Measurements from ENCODE around the genes TUBB1, PRELID3B and SYCP2.

DNA sequence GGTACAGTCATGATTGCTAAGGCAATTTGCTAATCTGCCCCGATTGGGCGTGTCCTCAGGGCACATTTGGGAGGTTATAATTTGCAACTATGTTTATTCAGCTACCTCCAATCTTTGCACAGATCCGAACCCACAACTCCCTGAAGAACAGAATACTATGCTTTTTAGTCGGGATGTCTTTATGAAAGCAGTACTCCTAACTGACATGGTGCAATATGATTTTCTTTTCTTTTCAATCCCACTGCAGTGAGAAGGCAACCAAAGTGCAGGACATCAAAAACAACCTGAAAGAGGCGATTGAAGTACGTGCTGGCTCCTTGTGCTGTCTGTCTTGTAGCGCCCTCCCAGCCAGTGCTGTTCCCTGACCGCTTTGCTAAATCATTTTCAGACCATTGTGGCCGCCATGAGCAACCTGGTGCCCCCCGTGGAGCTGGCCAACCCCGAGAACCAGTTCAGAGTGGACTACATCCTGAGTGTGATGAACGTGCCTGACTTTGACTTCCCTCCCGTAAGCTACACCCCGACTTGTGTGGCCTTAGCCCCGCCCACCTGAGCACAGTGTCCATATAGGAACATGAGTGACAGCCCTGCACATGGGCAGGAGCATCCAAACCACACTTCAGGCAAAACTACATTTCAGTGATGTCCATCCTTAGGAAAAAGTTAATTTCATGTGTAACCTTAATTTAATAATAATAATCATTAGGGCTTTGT, 12.2 kb downstream of the GNAS start:
- PRO-cap = no peak

DNA sequence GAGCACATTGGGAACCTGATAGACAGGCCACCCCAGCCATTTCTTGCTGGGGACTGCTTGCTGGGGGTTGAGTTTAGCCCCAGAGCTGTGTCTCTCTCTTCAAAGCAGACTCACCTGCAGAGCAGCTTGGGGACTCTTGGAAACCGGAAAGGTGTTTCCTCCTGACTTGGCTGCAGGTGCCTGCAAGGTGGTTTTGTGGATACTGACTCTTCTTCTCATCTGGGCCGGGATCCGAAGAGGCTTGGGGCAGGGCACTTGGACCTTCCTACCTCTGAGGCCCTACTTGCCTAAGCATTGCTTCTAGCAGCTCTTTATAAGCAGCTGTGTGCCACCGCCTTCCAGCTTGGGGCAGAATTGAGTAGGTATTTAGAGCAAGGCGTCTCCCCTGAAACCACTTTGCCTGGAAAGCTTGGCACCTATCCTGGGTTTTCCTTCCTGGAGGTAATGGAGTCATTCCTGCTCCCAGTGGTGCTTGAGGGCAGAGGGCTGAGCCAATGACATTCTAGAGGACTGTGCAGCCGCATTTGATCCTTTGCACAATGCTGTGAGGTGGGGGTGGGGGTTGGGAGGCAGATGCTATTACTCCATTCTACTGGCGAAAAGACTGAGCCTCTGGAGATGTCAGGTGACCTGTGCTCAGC, 3.4 kb upstream of the CTSZ start:
- PRO-cap = no peak

GRCh38 chr20:59018899-59019573, at the start of gene TUBB1:
TSS of gene TUBB1 (plus strand) at chr20:59019429.
- PRO-cap = no peak

GRCh38 chr20:59022705-59023014, 3.4 kb downstream of the TUBB1 start:
- PRO-cap = no peak

DNA sequence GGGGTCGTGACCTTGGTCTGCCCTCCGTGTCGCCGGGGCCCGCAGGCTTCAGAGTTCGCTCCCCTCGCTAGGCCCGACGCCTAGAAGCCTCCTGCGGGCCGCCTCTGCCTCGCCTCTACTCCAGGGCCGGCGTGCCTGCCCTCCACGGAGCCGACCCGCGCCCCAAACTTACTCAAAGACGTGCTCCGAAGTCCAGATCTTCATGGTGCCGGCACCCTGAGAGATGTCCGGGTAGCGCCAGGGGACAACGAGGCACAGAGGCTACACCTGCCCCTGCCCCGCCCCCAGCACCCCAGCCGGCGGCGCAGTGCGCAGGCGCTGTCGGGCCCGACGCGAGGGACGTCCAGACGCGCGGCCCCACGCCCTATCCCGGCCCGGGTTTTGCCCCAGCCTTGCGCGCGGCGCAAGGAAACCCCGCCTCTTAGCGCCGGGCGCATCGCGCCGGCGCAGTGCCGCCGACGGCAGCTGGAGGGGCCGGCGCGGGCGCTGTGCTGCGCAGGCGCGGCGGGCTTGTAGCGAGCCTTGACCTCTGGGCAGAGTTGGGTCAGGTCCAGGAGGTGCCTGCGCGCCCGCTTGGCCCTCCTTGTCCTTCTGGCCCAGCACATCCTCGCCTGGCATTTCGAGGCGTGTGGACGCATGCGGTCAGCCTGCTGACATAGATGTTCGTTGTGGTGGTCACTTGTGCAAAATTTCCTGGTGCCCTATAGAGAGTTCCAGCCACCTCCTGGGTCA, at the start of gene PRELID3B:
Gene PRELID3B (minus strand): TSS at position 260 of the 732 bp plus-strand sequence.
- PRO-cap = bidirectional peak, plus-strand start at position 536 of the sequence, minus-strand start at position 229 of the sequence

DNA sequence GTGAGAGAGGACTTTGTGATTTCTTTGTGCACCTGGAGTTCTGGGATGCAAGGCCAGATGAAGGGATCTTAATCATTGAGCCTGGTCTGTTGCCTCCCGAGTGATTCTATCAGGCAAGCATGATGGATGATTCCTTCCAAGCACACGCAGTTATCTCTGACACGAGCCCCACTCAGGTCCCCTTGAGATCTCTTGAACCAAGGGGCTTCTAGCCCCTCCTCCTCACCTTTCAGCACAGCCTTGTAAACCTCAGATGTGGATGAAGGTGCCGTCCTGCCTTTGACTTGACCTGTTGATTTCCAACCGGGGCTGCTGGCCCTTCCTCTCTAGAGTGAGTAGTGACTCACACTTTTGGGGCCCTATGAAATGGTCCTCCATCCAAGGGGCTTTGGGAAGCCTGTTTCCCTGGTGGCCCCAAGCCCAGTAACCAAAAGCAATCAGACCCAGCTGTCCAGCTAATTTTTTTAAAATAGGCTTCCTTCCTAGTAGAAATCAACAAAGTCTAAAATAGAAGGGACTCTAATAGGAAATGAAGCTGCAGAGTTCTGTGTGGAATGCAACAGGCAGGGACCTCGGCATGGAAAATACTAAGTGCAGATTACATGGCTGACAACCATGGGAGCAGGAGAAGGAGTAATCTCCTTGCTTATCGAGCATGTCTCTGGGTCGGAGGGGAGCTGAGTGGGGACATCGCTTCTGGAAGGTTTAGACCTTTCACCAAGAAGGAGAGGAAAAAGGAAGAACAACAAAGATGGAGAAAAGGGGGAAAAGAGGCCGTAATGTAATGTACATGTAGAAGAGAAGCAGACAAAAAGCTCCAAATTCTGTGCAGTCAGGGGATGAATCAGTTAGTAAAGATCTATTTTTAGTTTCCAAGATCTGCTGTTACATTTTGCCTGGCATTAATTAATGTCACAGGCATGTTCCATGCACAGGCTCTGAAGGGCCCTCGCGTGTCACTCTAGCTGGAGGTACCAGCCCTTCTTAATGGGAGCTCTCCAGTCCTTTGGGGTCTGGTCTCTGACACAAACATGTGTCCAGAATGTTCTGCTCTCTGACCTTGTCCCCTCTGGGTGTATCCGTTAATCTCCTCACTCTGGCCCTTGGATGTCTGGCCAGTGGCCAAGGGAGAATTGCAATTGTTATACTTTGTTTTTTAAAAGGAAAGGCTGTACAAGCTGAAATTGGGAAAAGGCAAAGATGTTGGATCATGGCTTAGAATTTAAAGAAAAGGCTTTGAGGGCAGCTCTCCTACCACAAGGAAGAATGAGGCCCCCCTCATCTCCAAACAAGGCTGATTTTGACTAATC, 16.8 kb upstream of the ZNF831 start:
- PRO-cap = no peak

DNA sequence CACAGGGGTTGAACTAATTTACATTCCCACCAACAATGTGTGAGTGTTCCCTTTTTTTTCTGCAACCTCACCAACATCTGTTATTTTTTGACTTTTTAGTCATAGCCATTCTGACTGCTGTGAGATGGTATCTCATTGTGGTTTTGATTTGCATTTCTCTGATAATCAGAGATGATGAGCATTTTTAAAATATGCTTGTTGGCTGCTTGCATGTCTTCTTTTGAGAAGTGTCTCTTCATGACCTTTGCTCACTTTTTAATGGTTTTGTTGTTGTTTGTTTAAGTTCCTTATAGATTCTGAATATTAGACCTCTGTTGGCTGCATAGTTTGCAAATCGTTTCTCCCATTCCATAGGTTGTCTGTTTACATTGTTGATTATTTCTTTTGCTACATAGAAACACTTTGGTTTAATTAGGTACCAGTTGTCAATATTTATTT, 1.8 kb upstream of the ZNF831 start:
- PRO-cap = no peak

DNA sequence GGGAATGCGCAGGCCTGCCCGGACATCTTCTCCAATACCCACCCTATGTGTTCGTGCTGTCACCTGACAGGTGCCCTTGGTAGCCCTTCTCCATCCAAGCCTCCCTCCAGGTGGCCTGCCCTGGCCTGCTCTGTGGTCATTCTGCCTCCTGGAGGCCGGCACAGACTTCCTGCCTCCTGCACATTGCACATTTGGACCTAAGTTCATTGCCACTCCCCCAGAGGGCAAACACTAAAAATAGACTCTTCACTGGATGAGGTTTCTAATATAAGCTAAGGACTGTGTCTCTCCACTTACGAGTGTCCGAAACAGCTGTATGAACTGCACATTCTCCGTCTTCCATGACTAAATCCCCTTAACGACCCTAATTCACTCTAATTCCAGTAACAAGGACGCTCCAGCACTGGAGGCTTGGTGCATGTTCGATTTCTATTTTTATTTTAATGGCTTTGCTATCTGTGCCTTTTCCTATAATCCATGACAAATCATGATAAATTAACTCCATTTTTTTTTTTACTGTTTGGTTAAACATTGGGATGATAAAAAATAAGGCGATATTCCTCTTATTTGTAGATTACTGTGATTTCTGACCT, 18.2 kb upstream of the PHACTR3 start:
- PRO-cap = no peak

GRCh38 chr20:59830698-59831689, 102.4 kb downstream of the SYCP2 start:
- PRO-cap = no peak

DNA sequence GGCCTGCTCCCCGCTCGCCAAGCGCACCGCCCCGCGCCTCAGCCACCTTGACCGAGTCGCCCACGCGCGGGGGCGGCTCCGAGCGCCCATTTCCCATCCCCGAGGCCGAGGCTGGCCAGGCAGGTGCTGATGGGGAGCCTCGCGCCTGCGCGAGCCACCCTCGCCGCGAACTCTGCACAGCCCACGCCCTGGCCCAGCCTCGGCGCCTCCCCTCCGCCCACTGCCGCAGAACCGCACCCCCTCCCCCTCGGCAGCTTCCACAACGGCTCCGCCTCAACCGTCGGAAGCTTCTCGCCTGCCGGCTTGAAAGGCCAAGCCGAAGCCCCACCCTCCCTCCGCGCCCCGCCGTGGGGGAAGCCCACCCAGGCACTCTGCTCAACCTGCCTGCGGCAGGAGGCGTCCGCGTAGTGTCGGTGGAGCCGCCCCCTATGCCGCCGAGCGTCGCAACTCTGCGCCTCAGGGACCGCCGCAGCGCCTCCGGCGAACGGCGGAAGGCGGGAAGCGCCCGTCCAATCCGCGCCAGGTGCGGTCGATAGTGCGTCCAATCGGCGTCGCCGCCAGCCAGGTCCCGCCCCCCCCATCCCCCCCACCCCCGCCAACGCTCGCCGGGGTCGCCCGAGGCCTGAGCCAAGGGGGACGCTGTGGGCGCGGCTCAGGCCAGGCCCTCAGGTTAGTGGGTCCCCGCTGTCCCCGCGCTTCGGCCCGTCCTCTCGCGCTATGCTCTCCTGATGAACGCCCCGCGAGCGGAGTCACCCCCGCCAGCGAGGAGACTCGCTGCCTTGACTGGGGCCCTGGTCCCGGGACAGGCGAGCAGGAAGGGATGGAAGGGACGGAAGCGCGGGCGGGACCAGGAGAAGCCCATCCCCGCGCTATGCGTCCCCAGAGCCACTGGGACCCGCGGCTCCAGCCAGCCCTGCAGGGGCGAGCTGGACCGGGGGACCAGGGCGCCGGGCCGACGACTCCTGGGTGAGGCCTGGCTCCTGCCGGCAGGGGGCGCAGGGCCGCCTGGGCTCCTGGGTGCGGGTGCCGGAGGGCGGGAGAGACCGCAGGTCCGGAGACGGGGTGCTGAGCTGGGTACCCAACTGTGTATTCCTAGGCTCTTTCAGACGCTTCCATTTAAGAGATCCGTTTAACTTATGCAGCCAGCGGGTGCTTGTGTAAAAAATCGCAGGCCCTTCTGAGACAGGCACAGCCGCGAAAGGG, at the start of gene SYCP2:
Gene SYCP2 (minus strand): TSS at position 453 of the 1,203 bp plus-strand sequence.
- PRO-cap = bidirectional peak, plus-strand start at position 1,039 of the sequence, minus-strand start at position 785 of the sequence

GRCh38 chr20:59937571-59938092, 2.5 kb downstream of the PPP1R3D start:
- PRO-cap = no peak

- PRO-cap = no peak
These were observed 35.7 kb downstream of the CDH26 start for GRCh38 chr20:59993753-59994448.

GRCh38 chr20:60057834-60058822, 99.9 kb downstream of the CDH26 start:
- PRO-cap = no peak

DNA sequence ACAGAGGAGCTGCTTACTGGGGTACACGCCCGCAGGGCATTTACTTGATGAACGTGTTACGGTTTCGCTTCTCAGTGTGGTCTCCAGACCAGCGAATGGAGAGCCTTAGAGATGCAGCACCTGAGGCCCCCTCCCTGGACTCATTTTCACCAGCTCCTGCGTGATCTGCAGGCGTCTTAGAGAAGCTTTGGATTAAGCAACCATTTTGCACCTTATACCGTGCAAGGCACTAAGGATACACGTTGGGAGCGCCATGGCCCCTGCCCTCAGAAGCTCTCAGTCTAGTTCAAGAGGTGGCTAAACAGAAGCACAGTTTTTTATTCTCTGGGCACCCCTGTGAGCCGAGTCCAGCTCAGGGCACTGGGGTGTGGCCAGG, 350.7 kb downstream of the CDH4 start:
- PRO-cap = no peak

DNA sequence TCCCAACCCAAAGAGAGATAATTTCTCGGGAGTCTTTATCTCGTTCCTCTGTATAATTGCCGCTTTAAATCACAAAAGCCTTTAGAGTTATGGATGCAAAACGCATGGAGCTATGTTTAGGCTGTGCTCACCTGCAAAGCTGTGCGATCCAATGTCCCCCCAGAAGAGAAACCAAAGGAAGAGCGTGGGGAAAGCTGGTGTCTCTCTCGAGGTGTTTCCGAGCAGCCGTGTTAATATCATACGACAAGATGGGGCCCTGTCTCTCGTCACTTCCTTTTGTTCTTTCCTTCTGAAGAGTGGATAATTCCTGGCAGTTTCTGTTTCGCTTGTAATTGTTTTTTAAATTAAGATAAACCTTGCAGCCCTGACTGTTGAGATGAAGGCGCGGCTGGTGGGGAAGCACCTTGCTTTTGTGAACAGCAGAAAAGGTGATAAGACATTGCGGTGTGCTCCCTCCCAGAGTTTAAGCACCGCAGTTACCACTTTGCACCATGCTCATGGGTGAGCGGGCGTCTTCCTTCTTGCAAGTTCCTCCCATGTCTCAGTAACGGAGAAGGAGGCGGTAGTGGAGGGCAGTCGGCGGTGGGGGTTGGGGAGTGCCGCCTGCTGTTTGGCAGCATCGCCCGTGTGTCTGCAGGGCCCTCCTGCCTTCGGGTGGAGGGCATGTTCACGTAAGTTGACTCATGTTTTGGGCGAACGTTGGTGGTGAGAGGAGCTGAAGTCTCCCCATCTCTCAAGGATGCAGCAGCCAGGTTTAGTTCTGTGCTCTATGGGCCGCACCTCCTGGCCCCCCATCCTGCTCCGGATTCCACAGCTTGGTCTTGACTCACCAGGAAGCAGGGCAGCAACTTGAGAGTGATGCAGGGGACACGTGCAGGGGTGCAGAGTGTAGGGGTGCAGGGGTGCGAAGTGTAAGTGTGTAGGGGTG, 345.9 kb downstream of the TAF4 start:
- PRO-cap = no peak

- PRO-cap = no peak
These were observed 66.8 kb downstream of the TAF4 start for GRCh38 chr20:61998794-61999363.

GRCh38 chr20:62000283-62000904, 65.3 kb downstream of the TAF4 start:
- PRO-cap = no peak

DNA sequence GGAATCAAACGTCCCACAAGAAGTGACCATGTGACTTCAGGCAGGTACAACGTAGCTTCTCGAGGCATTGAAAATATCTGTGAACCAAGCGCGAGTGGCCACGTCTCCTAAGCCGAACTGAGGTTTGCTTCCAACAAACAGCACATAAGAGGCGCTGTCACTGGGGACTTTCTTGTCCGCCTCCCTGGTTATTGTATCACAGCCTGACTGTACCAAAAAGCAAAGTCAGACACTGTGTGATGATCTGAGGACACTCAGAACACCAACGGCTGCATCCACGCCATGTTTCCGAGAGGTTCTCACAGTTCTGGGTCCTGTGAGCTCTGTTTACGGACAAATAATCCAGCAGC, 47.7 kb downstream of the TAF4 start:
- PRO-cap = no peak

DNA sequence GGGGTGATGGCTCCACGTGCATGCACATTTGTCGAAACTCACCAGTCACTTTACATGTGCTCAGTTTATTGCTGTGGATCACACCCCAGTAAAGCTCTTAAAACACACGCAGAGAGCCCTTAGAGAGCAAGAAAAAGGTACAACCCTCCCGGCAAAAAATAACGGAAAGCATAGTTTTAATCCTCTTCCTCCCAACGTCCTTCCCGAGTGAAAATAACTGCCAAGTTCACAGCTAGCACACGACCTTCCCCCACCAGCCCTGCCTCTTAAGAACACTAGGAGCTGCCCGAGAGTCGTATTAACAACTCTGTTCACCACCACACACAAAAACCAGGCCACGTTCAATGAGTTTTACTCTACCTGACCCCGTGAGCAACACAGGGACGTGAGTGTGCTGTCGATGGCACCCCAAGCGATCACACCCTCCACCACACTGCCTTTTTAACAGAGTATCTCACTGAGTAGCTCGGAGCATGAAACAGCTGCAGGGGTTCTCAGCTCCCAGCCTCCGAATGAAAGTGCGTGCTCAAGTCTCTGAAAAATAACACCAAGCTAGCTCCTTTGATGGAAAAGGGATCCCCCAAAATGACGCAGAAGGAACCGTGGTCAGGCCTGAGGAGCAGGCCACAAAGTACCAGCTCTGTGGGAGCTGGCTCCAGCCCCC, 39.6 kb downstream of the TAF4 start:
- PRO-cap = no peak

- PRO-cap = no peak
These were observed 22.7 kb downstream of the TAF4 start for GRCh38 chr20:62042880-62043449.

Data from neural crest cell (in vitro differentiated cells).